Jejunum (tissue), 1 donor: ENCODE results near the genes ETS1 and ARHGAP32.

DNA sequence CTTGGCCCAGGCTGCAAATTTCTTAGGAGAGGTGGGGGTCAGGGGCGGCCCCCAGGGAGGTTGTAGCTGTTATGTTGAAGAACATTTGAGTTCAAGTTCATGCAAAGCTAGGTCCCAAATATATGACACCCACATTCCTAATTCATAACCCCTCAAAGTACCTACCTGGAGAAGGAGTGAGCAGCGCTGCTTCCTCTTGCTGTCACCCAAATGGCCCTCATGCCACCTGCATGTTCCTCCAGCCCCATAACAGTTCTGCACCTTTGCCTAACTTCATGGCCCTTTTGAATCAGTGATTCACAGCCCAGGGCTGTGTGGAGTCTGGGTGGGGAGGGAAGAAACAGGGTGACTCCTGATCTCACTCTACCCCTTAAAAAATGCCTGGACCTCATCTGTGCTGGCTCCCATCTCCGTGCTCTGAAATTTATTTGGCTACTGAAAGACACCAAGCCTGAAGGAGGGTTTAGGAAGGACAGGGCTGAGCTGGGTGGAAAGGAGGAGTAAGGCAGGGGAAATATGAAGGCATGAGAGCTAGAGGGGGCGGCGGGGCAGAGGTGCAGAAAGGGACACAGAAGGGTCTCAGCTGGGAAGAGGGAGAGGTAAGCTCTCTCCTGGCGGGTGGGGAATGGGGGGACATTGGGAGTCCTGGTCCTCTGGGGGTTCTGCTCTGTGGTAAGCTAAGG is 71.4 kb downstream of the RPUSD4 start:
- PRO-cap: no peak

DNA sequence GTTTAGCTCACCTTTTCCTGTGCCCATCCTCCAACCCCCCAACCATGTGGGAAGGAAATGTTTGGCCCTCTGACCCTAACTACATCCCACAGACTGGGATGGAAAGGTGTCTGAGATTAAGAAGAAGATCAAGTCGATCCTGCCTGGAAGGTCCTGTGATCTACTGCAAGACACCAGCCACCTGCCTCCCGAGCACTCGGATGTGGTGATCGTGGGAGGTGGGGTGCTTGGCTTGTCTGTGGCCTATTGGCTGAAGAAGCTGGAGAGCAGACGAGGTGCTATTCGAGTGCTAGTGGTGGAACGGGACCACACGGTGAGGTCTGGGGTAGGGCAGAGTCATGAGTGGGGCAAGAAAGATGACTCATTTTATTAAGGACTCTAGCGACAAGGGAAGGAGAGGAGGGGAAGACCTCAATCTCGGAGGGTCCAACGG is 2.4 kb downstream of the FOXRED1 start:
- PRO-cap: no peak

- PRO-cap: no peak
Observed at GRCh38 chr11:126426823-126427222, 71.3 kb downstream of the ST3GAL4 start.

DNA sequence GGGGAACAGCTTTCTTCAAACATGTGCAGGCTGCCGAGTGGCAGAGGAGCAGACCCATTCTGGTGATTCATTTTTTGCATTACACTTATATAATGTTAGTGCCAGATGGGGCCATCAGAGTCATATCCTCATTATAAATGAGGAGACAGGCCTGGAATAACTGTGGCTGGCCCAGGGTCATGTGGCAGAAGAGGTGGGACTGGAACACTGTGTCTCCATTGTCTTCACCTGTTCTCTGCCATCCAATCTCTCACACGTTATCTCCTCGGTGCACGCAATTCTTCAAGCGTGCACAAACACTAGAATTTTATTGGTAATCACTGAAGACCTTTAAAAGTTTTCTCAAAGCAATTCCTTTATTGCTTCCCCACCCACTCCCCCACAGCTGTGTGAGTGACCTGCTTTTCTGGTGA is 75.1 kb downstream of the ST3GAL4 start:
- PRO-cap: no peak

DNA sequence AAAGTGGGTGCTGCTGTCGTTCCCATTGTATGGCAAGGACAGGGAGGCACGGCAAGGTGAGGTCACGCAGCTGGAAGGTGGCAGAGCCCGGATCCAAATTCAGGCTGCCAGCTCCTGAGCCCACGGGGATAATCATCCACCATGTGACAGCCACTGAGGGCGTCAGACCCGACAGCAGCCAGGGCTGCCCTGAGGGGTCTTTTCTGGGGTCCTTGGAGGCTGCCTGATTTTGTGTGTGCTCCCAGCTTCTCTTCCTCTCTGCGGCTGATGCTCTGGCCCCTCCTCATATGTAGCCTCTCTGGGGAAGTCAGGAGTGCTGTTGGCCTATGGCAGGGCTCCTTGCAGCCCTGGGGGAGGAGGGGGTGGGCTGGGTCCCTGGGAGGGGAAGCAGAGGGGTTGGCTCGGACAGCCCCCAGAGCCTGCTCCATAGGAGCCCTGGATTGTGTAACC is 113.6 kb downstream of the ST3GAL4 start:
- PRO-cap: no peak

- PRO-cap: no peak
Observed at GRCh38 chr11:126658418-126659003, 303.0 kb downstream of the ST3GAL4 start.

GRCh38 chr11:126922009-126922445 is 78.5 kb downstream of the KIRREL3 start:
- PRO-cap: no peak

DNA sequence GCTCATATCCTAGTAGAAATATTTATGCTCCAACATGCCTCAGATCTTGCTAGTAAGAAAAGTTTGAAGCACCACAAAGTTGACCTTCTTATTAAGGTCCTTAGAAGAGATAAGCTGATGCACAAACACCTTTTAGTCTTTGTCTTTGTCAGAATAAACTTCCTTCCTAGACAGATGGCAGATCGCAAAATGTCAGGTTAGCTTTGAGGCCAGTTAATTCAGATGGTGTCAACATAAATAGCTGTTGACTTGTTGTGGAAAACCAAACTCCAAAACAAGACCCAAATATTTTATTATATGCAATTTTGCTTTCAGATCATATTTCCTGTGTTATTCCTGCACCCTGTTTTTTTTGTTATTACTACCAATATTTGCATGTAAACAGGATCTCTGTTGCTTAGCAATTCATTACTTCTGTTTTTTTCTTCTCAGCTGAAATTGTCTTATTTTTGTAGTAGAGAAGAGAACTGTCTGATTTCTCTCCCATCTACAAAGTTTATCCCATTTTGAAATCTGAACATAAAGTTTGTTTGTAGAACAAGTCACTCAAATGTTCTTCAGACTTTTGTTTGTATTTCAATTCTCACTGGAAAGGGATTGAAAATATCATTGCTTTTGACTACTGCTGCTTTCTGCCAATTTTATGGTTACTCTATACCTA is 315.9 kb downstream of the ETS1 start:
- PRO-cap: no peak

DNA sequence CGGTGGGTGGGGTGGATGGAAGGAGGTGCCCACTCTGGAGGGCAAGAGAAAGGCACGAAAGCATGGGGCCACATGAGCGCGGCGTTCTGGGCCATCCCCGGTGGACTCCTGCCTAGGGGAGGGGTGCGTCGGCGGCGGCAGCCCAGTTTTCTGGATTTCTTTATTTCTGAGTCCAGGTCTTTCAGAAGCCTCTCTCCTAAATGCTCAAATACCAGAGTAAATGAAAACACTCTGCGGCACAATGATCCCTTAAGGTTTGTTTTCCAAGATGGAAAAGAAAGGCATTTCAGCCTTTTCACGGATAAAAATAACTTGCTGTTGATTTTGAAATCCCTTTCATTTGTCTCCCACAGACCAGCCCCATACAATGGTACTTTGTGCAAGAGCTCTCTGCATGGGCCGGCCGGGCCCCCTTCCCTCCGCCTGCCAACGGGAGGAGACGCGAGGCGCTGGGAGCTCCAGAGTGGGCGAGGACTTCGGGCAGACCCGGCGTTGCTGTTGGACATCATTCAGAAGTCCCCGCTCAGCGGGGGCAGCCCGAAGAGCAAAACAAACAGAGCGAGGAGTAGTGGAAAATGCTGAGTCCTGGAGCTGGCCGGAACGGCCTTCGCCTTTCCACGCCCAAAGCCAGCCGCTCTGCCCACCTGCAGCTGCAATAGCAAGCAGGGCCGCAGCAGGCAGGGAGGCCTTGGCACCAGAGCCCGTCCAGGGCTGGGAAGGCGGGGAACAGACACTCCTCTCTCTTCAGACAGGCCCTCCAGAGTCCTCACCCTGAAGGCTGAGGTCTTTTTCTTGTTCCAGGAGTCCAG is 135.8 kb downstream of the ETS1 start:
- PRO-cap: no peak

DNA sequence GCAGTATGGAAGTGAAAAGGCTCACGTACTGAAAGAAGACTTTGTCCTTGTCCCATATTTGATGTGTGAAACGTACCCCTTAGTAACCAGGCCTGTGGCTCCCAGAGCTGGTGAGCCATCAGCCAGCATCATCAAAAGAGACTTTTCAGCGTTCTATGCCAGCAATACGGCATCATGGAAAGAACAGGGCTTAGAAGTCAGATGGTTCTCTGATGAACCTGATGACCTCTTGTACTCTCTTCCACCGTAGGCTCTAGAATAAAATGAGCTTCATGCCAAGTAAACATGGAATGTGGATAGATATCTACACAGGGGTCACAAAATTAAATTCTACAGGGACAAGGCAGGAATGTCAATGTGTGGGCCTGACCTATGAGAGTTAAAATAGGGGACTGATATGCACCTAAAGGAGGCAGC is 130.8 kb downstream of the ETS1 start:
- PRO-cap: no peak

DNA sequence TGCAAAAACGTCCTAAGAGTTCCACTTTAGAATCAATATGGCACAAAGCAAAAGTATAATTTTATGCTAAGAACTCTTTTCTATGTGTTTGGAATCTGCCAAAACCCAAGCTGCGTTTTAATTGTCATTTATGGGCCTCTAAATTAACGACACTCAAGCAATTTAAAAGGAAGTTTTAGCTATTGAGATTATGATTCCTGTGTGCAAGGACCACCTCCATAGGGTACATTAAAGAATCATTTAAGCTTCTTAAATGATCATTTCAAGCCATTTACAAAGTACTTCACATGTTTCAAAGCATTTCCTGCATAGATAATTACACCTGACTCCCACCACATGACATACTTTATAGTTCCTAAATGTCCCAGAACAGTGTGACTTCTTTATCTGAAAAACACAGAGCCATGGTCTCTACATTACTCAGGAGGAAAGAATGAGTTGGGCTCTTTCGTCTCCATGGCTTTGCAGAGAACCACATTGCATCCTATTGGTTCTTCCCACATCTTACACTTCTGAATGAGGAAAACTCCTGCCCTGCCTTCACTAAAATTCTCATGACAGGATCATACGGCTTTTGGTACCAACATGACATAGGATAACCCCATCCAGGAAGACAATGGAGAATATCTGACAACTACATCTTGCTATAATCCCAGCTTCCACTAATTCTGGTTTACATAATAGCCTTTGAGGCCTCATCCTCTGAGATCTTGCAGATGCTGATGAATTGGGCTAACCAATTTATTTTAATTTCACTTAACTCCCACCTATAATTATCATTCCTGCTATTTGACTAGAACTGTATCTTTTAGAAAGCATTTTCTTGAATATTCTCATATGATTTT is 88.6 kb downstream of the ETS1 start:
- PRO-cap: no peak

GRCh38 chr11:128587378-128588028 is at the start of gene ETS1:
TSS of gene ETS1 (minus strand) at chr11:128587558.
- PRO-cap: unidirectional peak, minus-strand start at chr11:128587558

- PRO-cap: no peak
Observed at GRCh38 chr11:128628063-128629220, 41.1 kb upstream of the ETS1 start.

DNA sequence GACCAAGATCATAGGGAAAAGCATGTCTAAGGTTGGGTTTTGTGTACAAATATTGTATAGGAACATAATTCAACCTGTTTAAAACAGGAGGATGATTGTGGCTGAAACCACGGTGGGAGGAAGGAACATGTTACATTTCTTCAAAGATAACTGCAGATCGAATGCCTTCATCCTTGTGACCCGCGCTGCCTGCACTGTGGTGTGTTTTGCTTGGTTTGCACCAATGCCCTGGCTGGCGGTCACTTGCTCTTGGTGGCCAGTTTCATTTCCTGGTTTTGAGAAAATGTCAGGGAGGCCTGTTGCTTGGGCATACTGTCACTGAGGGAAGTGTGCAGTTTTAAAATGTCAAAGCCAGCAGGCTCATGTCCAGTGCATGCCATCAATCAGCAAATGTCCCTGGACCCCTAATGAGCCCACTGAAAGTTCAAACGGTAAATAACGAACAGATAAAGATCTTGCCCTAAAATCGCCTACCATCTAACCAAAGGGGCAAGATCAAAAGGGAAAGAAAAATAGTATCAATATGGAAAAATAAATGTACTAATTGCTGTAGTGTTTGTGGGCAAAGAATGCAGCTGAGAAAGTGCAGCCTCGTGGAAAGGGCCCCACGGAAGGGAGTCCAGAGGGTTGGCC is 40.6 kb downstream of the FLI1 start:
- PRO-cap: no peak

DNA sequence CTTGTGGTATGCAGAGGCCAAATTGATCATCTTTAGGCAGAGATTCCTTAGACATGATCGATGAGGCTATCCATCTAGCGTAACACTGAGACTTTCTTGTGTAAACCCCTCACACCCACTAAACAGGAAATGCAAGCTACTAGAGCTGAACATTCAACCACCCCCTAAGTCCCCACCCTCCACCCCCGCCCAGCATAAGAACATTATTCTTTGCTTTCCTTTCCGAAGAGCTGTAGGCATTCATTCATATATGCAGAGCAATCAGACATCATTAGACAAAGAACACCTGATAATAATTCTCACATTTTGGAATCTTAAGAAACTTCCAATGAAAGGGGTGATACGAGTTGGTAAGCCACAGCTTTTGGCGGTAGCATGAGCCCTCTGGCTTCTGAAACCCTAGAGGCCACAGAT is 42.1 kb downstream of the FLI1 start:
- PRO-cap: no peak

- PRO-cap: no peak
Observed at GRCh38 chr11:128835639-128836119, 31.4 kb downstream of the KCNJ1 start.

- PRO-cap: no peak
Observed at GRCh38 chr11:128841638-128842176, 25.4 kb downstream of the KCNJ1 start.

GRCh38 chr11:129173852-129174170 is 18.3 kb downstream of the ARHGAP32 start:
- PRO-cap: no peak

GRCh38 chr11:129192143-129192432 is at the start of gene ARHGAP32:
TSS of gene ARHGAP32 (minus strand) at chr11:129192325.
- PRO-cap: no peak

DNA sequence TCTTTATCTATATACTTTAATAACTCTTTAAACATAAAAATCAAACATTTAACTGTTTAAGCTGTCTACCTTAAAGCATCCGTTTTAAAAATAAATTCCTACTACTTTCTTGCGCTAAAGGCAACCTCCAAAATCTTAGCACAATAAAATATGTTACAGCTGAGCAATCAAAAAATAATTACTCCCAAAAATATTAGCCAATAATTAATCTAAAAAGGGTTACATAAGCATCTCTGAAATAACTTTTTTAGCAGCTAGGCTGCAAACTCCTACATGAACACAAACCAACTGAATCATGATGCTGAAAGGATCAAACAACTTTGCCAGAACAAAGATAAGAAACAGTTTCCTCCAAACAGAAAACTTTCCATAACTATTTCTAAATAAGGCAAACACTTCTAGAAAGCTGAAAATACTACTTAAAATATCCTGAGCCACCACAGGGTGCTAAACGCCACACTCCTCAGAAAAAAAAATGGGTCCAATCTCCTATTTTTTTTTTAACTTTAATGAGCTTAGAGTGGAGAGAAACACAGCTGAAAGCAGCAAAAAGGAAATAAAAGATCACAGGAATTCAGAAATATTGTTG is 68.6 kb upstream of the ARHGAP32 start:
- PRO-cap: no peak